Sciatic nerve (tissue), 1 donor: ENCODE measurements around the genes ATP8B4, SPPL2A and MAPK6.

- PRO-cap: unidirectional peak, plus-strand start at chr15:50119377
These were observed at the start of gene ATP8B4 for GRCh38 chr15:50118990-50119913. Gene ATP8B4 (minus strand): TSS chr15:50119233.

- PRO-cap: no peak
These were observed 17.5 kb upstream of the SLC27A2 start for GRCh38 chr15:50164286-50165059.

- PRO-cap: no peak
These were observed 14.6 kb downstream of the GABPB1 start for GRCh38 chr15:50340143-50340991.

GRCh38 chr15:50458693-50459244 is 34.6 kb downstream of the USP8 start:
- PRO-cap: no peak

- PRO-cap: no peak
These were observed 1.0 kb downstream of the SPPL2A start for GRCh38 chr15:50764417-50764934.

DNA sequence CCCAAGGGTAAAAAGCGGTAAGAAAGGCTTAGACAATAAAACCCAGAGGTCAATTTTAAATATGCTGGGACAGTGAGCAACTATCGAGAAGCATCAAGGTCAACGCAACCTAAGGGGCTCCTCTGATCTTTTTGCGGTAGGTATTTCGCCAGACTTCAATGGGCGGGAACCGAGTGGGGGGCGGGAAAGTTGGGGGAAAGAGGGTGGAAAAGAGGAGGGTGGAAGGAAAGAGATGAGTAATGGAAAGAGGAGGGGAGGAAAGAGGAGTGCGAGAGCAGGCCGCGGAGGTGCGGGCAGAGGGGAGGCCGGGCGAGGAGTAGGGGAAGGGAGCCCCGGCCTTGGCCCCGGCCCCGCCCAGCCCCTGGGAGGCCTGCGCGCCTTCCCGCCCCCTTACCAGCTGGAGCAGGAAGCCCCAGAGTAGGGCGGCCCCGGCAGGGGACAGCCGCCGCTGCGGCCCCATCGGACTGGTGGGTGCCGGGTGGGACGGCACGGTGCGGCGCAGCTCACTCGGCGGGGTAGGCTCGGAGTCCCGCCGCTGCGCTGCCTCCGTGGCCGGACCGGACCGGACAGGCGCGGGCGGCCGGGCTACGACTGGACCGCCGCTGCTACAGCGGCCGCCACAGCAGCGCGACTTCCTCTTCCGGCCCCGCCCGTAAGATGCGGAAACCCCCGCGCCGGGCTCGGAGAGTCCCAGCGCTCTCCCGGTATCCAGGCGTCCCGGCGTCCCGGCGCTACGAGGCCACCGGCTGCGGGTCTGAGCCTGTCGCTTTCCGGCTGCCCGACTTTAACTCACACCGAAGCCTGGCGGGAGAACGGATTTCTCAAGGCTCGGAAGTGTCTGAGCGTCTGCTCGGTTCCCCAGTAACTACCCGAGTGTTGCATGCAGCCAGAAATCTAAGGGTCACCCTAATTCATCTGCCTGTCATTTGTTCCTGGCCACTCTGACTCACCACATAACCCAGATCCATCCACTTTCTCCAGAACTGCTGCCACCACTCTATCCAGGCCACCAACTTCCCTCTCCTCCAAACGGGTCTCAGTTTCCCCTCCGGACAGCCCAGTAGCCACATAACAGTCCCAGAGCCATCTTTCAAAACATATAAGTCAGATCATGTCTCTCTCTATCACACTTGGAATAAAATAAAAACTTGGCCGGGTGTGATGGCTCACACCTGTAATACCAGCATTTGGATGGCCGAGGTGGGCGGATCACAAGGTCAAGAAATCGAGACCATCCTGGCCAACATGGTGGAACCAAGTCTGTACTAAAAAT is at the start of gene SPPL2A:
TSS of gene SPPL2A (minus strand) at position 633 of the 1,273 bp plus-strand sequence.
- PRO-cap: bidirectional peak, plus-strand start at position 259 of the sequence, minus-strand start at position 318 of the sequence; bidirectional peak, plus-strand start at position 980 of the sequence, minus-strand start at position 875 of the sequence

DNA sequence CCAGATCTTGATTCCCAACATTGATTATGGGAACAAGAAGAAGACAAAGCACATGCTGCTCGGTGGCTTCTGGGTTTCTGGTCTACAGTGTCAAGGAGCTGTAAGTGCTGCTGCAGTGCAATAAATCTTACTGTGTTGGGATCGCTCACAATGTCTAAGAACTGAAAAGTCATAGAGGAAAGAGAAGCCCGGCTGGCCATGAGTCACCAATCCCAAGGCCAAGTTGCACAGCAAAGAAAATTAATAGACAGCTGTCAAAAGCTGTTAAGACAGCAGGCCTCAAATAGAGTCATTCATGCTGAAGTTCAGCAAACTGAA is 33.2 kb upstream of the SPPL2A start:
- PRO-cap: no peak

GRCh38 chr15:50907311-50907753 is 1.2 kb upstream of the AP4E1 start:
- PRO-cap: no peak

DNA sequence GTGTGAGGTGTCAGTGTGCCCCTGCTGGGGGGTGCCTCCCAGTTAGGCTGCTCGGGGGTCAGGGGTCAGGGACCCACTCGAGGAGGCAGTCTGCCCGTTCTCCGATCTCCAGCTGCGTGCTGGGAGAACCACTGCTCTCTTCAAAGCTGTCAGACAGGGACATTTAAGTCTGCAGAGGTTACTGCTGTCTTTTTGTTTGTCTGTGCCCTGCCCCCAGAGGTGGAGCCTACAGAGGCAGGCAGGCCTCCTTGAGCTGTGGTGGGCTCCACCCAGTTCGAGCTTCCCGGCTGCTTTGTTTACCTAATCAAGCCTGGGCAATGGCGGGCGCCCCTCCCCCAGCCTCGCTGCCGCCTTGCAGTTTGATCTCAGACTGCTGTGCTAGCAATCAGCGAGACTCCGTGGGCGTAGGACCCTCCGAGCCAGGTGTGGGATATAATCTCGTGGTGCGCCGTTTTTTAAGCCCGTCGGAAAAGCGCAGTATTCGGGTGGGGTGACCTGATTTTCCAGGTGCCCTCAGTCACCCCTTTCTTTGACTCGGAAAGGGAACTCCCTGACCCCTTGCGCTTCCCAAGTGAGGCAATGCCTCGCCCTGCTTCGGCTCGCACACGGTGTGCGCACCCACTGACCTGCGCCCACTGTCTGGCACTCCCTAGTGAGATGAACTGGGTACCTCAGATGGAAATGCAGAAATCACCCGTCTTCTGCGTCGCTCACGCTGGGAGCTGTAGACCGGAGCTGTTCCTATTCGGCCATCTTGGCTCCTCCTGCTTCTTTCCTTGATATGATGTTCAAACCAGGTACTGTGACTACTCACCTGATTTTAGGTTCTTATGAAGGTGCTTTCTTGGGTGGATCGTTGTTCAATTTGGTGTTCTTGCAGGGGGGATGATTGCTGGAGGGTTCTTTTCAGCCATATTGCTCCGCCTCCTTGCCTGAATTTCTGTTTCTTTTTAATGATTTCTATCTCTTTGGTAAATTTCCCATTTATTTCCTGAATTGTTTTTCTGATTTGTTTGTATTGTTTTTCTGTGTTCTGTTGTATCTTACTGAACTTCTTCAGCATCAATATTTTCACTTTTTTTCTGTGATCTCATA is 57.5 kb downstream of the TNFAIP8L3 start:
- PRO-cap: no peak

DNA sequence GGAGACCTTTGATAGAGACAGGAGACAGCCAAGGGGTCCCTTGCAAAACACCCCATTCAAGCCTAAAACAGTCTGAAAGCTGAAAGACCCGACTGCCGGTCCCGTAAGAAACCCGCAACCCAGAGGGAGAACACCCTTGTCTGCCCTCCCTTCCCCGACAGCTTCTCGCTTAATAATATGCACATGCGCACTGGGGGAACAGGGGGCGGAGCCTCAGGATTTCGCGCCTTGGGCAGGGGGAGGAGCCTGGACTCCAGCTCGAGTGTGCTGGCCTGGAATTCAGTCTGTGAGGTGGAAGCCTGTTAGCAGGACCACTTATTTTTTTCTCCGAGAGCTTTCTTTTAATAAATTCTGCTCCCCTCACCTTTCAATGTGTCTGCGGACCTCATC is 17.1 kb downstream of the TNFAIP8L3 start:
- PRO-cap: bidirectional peak, plus-strand start at position 282 of the sequence, minus-strand start at position 167 of the sequence

GRCh38 chr15:51208315-51208746 is 113.6 kb upstream of the TNFAIP8L3 start:
- PRO-cap: unidirectional peak, plus-strand start at chr15:51208589

- PRO-cap: no peak
These were observed 70.8 kb downstream of the CYP19A1 start for GRCh38 chr15:51267430-51268241.

GRCh38 chr15:51302784-51303414 is 35.5 kb downstream of the CYP19A1 start:
- PRO-cap: no peak

- PRO-cap: no peak
These were observed 736 bp downstream of the GLDN start for GRCh38 chr15:51342164-51342618.

- PRO-cap: no peak
These were observed 934 bp upstream of the DMXL2 start for GRCh38 chr15:51623346-51624064.

GRCh38 chr15:51766099-51766739 is 14.8 kb downstream of the TMOD2 start:
- PRO-cap: no peak

DNA sequence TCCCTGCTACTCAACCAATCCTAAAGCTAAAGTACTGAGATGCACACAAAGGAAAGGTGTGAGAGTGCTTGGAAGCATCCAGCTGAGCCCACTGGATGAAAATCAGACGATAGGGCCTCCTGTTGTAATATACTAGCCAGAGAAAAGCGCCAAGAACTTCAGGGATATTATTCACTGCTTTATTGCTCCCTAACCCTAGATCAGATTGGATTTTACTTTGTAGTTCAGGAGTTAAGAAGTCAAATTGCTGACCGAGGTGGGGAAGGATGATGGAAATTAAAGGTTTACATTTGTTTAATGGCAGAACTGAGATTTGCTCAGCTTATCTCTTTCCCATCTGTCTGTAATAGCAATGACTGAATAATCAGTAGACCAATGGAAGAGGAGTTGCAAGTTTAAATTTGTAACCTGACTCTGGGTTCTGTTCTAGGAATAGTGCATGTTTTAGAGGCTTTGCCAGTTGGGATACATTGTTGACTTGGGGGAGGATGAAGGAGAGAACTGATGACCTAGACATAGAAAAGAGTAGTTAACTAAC is 16.5 kb upstream of the TMOD3 start:
- PRO-cap: no peak

GRCh38 chr15:52018301-52019378 is at the start of gene MAPK6:
Gene MAPK6 (plus strand): TSS chr15:52019219.
- PRO-cap: bidirectional peak, plus-strand start at chr15:52019229, minus-strand start at chr15:52019034

GRCh38 chr15:52031472-52032065 is 12.6 kb downstream of the MAPK6 start:
- PRO-cap: no peak

DNA sequence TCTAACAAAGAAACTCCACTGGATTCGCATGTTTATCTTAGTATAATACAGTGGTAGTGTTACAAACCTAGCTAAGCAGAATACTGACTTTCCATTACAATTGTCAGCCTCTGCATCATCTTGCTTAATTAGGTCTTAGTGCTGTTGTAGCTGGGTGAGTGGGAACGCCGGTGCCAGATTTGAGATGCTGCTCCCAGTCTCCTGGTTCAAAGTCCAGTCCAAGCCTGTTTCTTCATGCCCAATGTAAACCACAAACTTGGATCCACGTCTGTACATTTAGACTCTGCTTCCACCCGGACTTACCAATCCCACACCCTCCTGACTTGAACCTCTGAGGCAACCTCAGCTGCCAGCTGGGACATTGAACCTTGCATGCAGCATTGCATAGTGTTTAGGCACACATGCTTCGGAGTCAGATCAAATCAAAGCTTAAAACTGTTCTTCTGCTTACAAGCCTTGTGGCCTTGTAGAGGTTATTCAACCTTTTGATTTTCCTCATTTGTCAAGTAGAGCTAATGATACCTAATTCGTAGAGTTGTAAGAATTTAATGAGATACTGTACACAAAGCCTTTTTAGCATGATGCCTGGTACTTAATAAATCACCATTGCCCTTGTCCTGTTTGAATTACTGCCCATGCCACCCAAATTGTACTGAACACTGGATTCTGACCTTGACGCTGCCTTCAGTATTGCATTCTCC is 42.9 kb downstream of the BCL2L10 start:
- PRO-cap: no peak